Body of pancreas (tissue), 2 donors: ENCODE measurements around the genes LAMC1 and APOBEC4.

GRCh38 chr1:182848125-182849182 lies 9.3 kb downstream of the DHX9 start:
- PRO-cap = no peak
- RAMPAGE, long total RNA, 2 experiments = no peak in any of the 2 experiments

- PRO-cap = no peak
- RAMPAGE, long total RNA, 2 experiments = start-site peak on the plus strand in 1 of 2 experiments, at chr1:182869623-182869740 at its widest, 5 reads per replicate
These were observed 30.0 kb downstream of the DHX9 start for GRCh38 chr1:182868821-182869910.

- PRO-cap = bidirectional peak, plus-strand start at chr1:183023257, minus-strand start at chr1:183023255; bidirectional peak, plus-strand start at chr1:183024078, minus-strand start at chr1:183024041
- RAMPAGE, long total RNA, 2 experiments = no peak in any of the 2 experiments
These were observed at the start of gene LAMC1 for GRCh38 chr1:183023126-183024184. TSS of gene LAMC1 (plus strand) at chr1:183023420.

DNA sequence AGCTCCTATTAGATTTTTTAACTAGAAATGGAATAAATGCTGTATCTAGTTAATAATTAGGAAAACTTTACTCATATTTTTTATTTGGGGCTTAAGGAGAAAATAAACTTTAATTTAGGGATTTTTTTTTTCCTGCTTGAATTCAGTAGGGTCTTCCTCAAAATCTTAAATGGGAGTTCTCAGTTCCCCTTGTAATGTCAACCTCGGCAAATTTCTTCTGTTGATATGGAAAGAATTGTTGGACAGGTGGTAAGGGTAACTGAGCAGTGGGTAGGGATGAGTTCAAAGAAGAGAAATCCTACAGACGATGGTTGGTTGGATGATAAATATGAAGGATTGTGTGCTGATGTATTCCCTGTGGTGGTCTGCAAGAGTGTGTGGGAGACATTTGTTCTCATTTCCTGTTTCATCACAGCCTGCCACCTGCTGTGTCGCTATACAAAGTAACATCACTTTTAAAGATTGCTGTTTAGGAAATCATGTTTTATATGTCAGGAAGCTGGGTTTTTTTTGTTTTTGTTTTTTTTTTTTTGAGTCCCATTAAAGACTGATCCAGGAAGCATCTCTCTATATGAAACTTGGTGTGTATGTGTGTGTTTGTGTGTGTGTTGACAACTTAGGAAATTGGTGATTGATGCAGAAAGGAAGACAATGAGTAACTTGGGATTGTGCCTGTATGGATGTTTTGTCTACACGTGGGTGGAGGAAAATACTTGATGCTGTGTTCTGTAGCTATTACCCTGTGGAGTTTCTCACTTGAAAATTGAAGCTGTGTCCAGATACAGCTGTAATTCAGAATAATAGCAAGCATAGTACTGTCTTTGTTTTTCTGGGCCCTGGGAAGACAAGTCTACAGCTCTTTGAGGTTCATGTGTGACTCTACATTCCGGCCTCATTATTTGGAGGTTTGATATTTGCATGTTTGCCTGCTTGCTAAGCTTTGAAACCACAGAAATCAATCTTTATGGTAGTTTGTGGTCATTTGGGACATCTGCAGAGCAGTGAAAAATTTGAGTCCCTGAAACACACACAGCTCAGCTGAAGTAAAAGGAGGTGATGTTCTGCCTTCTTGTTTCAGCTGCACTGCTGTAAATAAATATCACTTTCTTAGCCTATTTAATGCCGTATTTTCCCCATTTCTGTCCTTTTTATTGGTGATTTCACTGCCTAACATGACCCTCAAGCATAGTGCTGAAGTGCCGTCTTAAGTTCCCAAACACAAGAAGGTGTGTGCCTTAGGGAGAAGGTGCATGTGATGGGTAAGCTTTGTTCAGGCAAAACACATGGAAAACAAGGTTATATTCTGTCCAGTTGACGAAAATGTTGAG lies 47.8 kb downstream of the LAMC1 start:
- PRO-cap = no peak
- RAMPAGE, long total RNA, 2 experiments = start-site peak on the plus strand in 1 of 2 experiments, centred at position 1,157 of the sequence, 6 reads per replicate

DNA sequence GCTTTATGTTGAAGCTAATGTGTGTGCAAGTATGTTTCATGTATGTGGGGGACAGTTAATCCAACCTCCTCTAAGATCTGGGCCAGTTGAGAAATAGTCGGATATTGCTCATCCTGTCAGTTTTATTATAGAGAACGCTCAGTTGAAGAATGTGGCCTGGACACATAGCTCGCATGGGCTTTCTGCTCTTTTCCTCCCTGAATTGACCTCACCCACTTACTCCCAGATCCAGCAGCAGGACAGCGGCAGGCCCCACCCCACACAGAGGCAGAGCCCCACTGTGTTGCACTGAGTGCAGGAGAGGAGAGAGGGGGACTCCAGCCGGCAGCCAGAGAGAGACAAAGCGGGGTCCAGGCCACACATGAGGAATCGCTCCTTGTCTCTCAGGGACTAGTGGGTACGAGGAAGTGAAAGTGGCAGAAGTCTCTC lies 78.6 kb downstream of the LAMC1 start:
- PRO-cap = no peak
- RAMPAGE, long total RNA, 2 experiments = no peak in any of the 2 experiments

GRCh38 chr1:183103221-183103698 lies 80.0 kb downstream of the LAMC1 start:
- PRO-cap = no peak
- RAMPAGE, long total RNA, 2 experiments = no peak in any of the 2 experiments

DNA sequence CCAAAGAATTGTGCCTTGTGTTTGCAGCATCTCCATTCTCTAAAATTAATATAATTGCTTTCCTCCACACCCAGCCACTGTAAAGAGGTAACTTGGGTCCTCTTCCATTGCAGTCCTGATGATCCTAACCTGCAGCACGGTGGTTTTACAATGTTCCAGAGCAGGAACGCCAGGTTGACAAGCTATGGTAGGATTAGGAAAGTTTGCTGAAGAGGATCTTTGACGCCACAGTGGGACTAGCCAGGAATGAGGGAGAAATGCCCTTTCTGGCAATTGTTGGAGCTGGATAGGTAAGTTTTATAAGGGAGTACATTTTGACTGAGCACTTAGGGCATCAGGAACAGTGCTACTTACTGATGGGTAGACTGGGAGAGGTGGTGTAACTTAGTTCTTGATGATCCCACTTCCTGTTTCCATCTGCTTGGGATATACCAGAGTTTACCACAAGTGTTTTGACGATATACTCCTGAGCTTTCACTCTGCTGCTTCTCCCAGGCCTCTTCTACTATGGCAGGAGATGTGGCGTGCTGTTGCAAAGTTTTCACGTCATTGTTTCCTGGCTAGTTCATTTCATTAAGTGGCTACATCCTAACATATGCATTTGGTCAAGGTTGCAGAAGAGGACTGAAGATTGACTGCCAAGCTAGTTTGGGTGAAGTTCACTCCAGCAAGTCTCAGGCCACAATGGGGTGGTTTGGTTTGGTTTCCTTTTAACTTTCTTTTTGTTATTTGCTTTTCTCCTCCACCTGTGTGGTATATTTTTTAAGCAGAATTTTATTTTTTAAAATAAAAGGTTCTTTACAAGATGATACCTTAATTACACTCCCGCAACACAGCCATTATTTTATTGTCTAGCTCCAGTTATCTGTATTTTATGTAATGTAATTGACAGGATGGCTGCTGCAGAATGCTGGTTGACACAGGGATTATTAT lies 41.3 kb upstream of the LAMC2 start:
- PRO-cap = no peak
- RAMPAGE, long total RNA, 2 experiments = no peak in any of the 2 experiments

GRCh38 chr1:183243608-183244259 lies 57.7 kb downstream of the LAMC2 start:
- PRO-cap = no peak
- RAMPAGE, long total RNA, 2 experiments = no peak in any of the 2 experiments

GRCh38 chr1:183370417-183370725 lies 47.8 kb downstream of the NMNAT2 start:
- PRO-cap = no peak
- RAMPAGE, long total RNA, 2 experiments = no peak in any of the 2 experiments

- PRO-cap = no peak
- RAMPAGE, long total RNA, 2 experiments = no peak in any of the 2 experiments
These were observed 10.0 kb downstream of the NCF2 start for GRCh38 chr1:183580237-183580741.

DNA sequence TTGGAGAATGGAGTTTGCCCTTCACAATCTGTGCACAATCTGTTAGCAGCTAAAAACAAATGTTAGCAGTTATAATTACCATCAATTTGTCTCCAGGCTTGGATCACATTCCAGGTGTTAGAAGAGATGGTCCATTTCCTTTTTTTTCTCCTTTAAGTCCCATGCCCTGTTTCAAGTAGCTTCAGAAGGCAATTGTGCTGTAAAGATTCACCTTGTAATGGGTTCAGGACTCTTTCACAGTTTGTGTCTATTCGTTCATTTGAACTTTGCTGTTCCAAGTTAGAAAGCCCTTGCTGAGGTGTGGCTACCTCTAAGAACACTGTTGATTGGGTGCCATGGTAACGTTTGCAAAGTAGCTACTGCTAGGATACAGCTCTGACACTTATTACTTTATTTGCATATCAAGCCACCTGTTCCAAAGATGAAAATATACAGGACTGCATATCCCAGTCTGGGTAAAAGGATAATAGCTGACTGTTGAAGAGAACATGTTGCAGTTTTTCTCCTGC lies at the start of gene APOBEC4:
Gene APOBEC4 (minus strand): TSS at position 324 of the 509 bp plus-strand sequence.
- PRO-cap = no peak
- RAMPAGE, long total RNA, 2 experiments = no peak in any of the 2 experiments

GRCh38 chr1:183804163-183804877 lies 600 bp upstream of the RGL1 start:
- PRO-cap = no peak
- RAMPAGE, long total RNA, 2 experiments = no peak in any of the 2 experiments

GRCh38 chr1:183867029-183867531 lies 62.2 kb downstream of the RGL1 start:
- PRO-cap = no peak
- RAMPAGE, long total RNA, 2 experiments = start-site peak on the plus strand in 1 of 2 experiments, at chr1:183866858-183867339 at its widest, 5 reads per replicate

DNA sequence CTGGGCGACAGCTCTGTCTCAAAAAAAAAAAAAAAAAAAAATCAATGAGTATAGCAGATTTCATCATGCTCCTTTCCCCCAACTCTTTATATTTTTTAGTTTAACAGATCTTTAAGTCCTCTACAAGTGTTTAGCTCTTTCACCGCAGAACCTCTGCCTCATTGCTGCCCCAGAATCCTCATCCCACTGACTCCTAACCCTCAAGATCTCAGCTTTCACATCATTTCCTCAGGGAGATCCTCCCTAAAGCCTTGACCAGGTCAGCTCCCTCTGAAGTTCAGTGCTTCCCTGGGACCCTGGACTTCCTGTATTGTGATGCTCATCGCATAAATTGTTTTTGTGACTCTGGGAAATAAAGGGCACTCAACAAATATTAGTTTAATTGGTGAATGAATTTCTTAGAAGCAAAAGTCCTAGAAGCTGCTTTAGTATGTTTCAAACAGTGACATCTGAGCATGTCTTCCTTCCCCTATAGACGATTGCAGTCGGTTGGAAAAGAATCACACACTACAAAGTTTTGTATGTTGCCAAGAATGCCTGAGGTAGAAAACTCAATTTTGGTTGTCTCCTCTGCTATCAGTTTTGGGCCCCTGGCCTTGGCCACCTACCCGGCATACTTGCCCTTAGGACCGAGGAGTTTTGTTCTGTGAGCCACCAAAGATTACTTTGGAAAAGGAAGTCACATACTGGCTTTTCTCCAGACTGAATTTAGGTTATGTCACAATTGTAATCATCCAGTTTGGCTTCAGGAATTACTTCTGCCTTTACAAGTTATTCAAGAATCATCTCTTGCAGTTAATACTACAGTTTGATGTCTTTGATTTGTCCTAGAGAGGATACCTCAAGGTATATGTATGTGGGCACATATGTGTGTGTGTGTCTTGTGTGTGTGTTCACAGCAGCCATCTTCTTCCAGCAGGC lies 71.2 kb downstream of the RGL1 start:
- PRO-cap = no peak
- RAMPAGE, long total RNA, 2 experiments = no peak in any of the 2 experiments

GRCh38 chr1:184208926-184209408 lies 157.4 kb downstream of the TSEN15 start:
- PRO-cap = unidirectional peak, minus-strand start at chr1:184209154
- RAMPAGE, long total RNA, 2 experiments = no peak in any of the 2 experiments

DNA sequence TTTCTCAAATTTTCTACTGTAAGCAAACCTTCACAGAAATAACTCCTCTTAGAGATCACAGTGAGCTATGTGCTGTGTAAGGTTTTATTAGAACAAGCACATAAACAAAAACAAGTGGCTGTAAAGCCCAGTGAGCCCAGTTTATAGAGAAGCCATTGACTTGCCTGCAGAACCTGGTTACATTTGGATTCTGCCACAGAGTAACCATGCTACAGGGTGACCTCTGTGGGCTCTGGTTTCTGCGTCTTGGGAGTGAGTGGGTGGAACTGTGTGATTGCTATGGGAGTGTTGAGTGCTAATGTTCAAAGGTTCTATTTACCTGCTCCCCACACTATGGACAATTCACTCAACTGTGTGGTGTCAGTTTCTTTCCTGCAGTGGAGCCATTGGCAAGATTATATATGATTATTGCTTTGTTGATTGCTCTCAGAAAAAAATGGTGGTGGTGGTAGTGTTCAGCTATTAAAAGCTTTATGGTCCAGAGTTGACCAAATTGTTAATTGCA lies 105.3 kb downstream of the C1orf21 start:
- PRO-cap = no peak
- RAMPAGE, long total RNA, 2 experiments = no peak in any of the 2 experiments

GRCh38 chr1:184615093-184615987 lies 139.3 kb downstream of the EDEM3 start:
- PRO-cap = no peak
- RAMPAGE, long total RNA, 2 experiments = no peak in any of the 2 experiments

GRCh38 chr1:184755535-184755736 lies 778 bp upstream of the EDEM3 start:
- PRO-cap = no peak
- RAMPAGE, long total RNA, 2 experiments = no peak in any of the 2 experiments

DNA sequence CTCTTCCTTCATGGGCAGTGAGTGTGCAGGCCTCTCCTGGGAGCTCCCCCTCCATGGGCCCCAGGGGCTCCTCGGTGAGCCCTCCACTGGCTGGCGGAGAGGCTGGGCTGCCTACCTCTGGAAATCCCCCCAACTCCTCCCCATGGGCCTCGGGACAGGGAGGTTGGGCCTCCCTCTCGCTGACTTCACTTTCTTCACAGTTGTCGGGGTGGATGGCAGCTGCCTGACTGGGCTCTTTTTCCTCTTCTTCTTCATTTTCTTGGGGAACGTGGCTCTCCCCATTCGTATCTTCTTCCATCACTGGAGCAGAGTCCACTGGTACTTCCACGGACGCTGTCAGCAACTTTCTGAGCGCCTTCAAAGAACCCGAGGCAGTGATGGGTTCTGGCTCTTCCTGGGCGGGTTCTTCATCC lies 40.6 kb upstream of the EDEM3 start:
- PRO-cap = no peak
- RAMPAGE, long total RNA, 2 experiments = start-site peak on the minus strand in 1 of 2 experiments, centred at position 97 of the sequence, 44 reads per replicate

DNA sequence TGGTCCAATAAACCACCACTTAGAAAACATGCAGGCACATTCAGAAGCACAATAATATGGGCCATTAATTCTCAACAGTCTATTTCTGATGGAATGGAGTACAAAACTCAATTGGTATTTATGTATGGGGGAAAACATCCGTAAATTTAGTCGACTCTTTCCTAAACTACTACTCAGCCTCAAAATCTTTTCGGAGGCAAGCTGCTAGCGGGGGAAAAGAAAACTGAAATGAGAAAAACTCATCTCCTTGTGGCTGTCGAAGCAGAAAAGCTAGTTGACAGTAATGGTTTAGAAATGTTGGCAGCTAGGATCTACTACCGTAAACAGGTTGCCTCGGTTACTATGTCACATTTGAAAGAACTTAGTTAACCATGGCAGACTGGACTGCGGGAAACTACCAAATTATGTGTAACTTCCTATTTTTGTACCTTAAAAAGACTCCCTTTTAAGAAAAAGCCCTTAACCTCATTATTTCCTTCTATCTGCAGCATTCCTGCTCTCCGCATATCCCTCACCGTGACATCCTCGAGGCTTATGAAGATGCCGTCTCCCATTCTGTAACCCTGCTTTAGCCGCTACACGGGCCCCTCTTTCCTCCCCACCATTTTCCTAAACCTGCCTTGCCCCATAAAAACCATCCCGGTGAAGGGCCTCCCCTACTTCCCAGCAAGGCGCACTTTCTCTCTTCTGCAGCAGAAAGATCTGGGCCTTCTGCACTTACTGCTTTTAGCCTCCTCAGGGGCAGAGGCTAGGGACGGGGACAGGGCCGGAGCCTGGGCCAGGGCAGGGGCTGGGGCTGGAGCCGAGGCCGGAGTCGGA lies 787 bp downstream of the TRMT1L start:
- PRO-cap = bidirectional peak, plus-strand start at position 744 of the sequence, minus-strand start at position 691 of the sequence
- RAMPAGE, long total RNA, 2 experiments = no peak in any of the 2 experiments